ENCODE measurements around the gene NEURL1.

- RRBS = no CpG with 5 or more reads among the region's 6 CpGs
Measured at GRCh38 chr10:102856081-102856495, 2.0 kb downstream of the BORCS7 start.

GRCh38 chr10:102878280-102878708 is 9.0 kb downstream of the AS3MT start:
- RRBS = no CpG with 5 or more reads among the region's 2 CpGs

- RRBS = no CpG with 5 or more reads among the region's 5 CpGs
Measured at GRCh38 chr10:103021865-103022334, 103.8 kb downstream of the CNNM2 start.

DNA sequence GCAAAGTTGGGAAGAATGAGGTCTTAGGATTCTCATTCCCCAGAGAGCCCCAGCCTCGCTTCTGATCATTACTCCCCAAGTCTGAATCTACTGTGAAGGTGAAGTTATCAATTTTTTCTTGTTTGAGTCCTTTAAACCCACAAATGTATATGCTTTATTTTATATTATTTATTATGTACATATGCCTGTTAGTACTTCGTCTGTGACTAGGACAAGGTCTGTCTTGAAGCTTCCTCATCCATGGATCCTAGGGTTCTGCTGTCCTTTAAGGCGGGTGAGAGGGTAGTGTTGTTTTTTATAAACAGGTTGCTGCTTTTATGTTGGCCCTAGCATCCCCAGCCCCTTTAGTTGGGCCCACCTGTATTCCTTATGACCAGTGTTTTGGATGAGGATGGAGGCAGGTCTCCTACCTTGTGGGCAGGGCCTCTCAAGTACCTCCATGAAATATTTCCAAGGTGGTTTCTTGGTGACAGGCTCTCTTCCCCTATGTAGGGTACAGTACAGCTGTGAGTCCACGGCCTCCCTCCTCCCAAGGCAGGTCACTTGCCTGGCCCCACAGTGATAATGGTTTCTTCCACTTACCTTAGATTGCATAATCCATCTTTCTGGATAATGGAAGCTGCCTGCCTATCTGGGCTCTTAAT is 110.6 kb downstream of the NT5C2 start:
- RRBS = no CpG with 5 or more reads among the region's 4 CpGs

- RRBS = no CpG with 5 or more reads among the region's 2 CpGs
Measured at GRCh38 chr10:103111006-103111690, 81.9 kb downstream of the NT5C2 start.

- RRBS = 5% methylated on average over 6 of the region's 17 CpGs
Measured at GRCh38 chr10:103281566-103282119, 4.7 kb downstream of the INA start.

- RRBS = 2% methylated on average over 6 of the region's 33 CpGs
Measured at GRCh38 chr10:103395590-103396345, 507 bp downstream of the ATP5MK start.

DNA sequence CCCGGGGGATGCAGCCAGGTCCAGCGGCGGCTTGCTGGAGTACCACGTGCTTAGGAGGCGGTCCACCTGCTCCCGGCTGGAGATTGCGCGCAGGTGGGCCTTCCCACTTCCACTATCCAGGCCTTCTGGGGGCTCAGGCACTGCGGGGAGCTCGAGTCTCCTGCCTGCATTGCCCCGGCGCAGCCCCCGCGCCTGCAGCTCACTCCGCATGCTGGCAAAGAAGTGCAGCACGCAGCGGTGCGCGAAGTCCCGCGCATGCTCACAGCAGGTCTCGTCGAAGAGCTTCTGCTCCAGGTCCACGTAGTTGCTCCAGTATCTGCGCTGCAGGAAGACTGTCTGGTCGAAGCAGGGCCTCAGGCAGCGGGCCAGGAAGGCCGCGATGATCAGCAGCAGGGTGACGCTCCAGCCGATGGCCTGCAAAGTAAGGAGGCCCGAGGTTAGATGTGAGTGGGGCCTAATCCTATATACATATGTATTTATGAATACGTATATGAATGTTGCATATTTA is 5.7 kb downstream of the CALHM3 start:
- RRBS = 27% methylated on average over 11 of the region's 33 CpGs

DNA sequence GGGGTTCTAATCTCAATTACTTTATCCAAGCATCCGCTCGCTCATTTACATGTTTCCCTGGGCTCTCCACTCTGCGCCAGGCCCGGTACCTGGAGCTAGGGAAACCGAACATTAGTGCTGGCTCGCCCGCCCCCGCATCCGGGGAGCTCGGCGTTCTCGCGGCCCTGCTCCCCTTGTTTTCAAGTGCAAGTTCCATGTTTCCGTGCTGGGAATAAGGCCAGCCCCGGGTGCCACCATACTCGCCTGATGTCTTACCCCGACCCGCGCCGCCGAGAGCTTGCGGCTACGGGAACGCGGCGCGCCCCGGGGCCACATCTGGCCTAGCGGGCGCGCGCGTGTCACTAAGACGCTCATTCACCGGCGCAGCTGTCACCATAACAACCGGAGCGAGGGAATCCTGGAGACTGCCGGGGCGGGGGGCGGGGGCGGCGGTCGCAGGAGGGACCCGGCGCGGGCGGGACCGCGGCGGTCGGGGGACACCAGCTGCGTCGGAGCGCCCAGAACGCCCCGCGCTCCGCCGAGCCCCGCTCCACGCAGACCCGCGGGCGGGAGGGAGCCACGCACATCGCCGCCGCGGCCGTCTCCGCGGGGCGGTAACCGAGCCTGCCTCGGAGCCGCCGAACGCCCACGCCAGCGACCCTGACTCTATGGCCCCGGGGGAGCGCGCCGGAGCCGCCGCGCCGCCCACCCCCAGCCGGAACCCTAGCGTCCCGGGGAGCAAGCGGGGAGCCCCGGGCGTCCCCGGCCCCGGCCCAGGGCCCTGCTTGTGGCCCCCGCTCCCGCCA is at the start of gene NEURL1:
Gene NEURL1, plus strand, starts transcription at position 345 of the 785 bp plus-strand sequence.
- RRBS = 3% methylated on average over 37 of the region's 99 CpGs

DNA sequence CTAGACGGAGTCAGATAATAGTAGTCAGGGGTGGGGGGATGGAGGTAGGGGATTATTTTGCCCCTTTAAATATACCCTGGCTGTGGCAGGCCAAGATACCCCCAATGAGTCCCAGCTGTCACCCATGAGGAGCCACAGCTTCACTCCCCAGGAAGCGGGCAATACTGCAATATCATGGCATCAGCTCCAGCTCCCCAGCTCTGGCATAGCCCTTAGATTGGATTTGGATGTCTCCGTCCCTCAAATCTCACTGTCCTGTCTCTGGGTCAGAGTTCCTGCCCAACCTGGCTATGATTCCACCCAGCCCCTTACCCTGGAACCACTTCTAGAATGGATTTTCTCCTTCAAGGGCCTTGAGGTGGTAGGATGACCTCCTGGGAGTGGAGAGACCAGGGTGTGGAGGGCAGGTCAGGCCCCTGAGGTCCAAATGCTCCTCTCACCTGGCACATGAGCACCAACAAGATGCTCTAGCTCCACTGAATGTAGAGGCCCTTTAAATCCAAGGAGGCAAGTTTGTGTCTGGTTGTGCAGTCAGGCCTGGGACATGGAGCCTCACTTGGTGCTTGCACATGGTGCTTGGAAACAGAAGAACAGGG is 153.6 kb downstream of the NEURL1 start:
- RRBS = no CpG with 5 or more reads among the region's 3 CpGs

- RRBS = no CpG with 5 or more reads among the region's 5 CpGs
Measured at GRCh38 chr10:103712233-103712567, 143.2 kb downstream of the SH3PXD2A start.

- RRBS = no CpG with 5 or more reads among the region's 5 CpGs
Measured at GRCh38 chr10:103763769-103764147, 91.6 kb downstream of the SH3PXD2A start.

DNA sequence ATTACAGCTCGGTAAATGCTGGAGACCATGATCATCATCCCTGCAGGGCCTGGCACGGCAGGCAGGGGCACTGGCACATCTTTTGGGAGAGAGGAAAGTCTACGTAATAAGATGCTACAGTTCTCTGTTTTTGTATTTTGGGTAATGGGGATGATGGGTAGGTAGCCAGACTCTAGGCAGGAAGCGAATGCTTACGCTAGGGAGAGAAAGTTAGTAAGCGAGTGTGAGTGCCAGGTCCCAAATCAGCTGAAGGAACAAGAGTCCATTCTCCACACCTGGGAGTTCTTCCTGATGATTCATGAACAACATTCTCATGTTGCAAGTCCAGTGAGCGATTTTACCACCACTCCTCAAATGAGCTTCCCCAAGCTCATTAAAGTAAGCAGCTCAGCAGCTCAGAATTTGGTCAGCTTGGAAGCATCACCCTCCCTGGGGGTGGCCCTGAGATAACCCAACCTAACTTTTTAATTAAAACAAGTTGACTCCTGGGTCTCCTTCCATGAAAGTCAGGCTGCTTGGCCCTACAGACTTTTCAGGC is 27.3 kb downstream of the SH3PXD2A start:
- RRBS = no CpG with 5 or more reads among the region's 7 CpGs

DNA sequence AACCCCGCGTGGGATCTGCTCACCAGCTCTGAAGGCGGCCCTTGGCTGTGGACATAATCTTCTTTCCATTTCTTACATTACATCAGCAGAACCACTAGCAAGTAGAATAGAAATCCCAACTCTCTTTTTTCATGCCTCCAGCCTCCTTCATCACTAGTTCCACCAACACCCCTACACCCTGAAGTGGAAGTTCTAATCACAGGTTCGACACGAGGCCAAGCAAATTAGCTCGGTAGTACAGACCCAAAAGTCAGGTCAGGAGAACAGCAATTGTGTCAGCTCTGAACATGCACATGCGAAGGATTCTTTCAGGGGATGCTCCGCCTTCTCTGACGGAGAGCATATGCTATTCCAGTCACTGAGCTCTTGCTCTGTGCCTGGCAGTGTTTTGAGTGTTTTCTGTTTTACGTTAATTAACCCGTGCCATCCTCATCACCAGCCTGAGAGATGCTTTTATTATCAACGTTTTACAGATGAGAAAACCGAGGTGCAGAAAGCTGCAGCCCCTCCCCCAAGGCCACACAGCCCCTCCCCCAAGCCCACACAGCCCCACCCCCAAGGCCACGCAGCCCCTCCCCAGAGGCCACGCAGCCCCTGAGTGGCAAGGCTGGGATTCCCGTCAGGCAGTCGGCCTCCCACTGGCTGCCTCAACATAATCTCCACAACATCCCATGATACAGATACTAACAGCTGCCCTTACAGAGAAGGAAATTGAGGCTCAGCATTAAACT is 16.2 kb downstream of the SH3PXD2A start:
- RRBS = no CpG with 5 or more reads among the region's 17 CpGs

DNA sequence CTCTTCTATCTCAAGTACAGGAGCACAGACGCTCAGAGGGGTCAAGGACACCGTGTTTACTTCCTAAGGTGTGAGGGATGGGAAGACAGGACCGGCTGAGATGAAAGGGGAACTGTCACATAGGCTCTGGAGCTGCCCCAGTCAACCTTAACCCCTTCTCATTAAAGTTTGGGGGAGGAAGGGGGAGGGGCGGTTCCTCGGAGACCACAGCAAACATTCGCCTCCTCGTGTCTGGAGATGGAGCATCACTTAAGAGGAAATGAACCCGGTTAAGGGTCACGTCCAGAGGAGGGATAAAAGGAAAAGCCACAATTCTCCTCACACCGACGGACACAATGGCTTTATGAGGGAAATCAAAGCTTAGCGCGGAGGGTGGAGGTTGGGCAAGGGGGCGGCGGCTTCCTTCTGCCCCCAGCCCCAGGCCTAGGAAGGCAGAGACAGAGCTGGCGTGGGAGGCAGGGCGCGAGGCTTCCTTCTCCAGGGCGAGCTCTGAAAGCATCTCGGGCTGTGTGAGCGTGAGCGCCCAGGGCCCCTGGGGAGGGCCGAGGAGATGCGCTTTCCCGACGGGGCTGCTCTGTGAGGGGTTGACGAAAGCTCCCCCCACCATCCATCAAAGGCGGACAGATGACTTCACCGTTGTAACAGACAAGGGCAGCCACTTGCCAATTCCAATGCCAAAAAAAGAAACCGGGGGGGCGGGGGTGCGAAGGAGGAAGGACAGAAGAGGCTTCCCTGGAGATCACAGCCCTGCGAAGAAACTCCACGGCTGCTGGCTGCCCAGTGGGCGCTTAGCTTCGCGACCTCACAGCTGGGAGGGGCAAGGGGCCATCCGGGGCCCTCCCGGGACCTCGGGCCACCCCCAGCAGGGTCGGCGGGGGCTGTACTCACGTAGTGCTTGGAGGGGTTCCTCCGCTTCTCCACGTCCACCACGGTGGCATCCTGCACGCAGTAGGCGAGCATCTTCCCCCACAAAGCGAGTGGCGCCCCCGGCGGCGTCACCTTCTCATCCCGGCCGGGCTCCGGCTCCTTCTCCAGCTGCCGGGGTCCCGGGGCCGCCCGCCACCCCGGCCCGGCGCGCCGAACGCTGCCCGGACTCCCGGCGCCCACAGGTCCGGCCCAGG is 709 bp downstream of the SH3PXD2A start:
- RRBS = no CpG with 5 or more reads among the region's 70 CpGs

DNA sequence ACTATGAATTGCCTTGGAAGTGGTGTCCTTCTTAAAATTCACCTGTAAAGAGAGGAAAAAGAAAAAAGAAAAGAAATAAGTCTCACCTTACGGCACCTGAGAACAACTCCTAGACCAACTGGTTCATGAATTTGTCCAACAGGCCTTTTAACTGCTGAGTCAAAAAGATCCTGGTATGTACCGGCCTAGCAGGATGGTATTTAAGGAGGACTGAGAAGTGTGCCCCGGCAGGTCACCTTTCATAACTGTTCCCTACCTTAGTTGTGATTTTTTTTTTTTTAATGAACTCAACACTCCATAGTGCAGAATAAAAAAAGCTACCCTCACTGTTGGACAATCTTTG is 25.8 kb downstream of the STN1 start:
- RRBS = no CpG with 5 or more reads among the region's 3 CpGs

DNA sequence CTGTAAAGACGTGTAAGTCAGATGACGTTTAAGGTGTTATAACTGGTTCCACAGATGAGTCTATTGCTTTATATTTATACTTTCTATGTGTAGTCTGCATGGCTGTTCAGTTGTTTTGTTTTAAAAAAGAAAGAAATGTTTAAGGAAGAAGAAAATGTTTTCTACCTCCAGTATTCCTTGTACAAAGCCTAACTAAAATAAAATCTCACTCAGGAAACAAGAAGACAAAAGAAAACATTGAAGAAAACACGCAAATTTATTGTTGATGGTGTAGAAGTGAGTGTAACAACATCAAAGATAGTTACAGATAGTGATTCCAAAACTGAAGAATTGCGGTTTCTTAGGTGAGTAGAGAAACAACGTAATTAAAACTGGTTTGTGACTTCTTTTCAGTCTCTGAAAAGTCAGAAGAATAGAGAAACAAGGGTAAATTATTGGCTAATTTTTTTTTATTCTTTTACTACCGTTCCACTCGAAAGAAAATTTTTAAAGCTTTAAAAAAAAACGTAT is 38.5 kb downstream of the SLK start:
- RRBS = no CpG with 5 or more reads among the region's 8 CpGs

DNA sequence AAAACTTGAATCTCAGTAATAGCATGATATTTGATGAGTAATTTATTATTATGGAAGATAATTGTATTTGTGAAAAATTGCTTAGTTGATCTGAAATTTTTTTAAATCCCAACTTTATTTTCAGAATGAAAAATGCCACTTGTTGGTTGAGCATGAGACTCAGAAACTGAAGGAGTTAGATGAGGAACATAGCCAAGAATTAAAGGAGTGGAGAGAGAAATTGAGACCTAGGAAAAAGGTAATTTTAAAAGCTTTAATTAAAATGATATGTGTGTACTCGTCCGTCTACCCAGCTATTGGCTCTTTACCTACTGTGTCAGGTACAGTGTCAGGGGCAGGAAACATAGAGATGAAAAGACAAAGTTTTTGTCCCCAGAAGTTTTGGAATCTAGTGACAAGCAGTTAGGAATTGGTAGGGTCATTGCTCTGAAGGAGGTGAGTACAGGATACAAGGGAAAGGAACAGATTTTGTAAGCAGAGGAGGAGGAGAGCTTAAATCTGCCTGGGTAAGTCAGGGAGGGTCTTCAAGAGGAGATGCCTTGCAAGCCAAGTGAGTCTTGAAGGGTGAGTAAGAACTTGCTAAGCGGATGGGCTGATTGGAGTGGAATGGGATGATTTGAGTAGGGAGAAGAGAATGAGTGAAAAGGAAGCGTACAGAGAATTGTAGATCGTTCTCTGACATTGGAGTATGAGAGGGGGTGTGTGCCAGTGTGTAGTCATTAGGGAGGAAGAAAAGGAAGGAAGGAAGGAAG is 54.7 kb downstream of the SLK start:
- RRBS = no CpG with 5 or more reads among the region's 5 CpGs

GRCh38 chr10:104056900-104057401 is 28.7 kb downstream of the COL17A1 start:
- RRBS = no CpG with 5 or more reads among the region's 10 CpGs

All from choroid plexus epithelial cell (primary cell).